Foreskin fibroblast (primary cell): ENCODE measurements around a stretch of chr11.

DNA sequence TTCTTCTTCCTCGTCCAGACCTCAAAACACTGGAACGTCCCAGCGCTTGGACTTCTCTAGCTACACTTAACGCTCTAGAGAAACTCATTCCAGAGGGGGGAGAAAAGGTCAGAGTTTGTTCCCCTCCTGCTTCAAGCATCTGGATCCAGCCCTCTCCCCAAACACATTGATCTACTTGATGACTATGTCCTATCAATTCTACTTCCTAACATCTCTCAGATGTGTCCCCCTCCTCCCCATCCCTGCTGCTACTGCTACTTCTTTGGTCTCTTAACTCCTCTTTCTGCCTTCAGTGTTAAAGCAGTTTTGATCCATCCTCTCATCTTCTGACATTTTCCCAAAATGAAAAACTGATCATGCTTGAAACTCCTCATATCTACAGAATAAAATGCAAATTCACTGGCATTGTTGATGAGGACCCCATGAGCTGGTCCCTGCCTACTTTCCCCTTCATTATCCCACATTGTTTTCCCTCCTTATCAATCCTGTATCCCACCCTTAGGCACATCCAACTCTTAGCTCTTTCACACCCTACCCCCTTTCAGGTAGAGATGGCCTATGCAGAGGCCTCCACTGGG is 55.9 kb downstream of the RPL27A start:
- RRBS: no CpG with 5 or more reads among the region's 4 CpGs

GRCh38 chr11:9004384-9004659 is 521 bp upstream of the NRIP3 start:
- RRBS: 4% methylated on average over 17 of the region's 28 CpGs

DNA sequence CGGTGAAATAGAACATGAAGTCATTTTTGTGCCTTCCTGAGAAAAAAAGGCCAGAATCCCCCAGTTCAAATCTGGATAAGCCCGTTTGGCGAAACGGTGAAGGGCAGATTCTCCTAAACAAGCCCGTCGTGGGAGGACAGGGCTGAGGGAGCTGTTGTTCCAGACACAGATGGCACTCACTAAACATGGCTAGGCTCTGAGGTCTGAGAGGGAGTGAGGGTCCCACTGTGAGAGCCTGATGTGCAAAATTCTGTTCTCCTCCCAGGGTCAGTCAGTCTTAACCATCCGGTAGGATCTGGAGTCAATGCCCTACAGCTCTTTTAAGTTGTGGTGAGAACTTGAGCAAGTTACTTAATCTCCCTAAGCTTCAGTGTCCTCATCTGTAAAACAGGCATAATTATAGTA is 40.1 kb downstream of the SCUBE2 start:
- RRBS: no CpG with 5 or more reads among the region's 7 CpGs

DNA sequence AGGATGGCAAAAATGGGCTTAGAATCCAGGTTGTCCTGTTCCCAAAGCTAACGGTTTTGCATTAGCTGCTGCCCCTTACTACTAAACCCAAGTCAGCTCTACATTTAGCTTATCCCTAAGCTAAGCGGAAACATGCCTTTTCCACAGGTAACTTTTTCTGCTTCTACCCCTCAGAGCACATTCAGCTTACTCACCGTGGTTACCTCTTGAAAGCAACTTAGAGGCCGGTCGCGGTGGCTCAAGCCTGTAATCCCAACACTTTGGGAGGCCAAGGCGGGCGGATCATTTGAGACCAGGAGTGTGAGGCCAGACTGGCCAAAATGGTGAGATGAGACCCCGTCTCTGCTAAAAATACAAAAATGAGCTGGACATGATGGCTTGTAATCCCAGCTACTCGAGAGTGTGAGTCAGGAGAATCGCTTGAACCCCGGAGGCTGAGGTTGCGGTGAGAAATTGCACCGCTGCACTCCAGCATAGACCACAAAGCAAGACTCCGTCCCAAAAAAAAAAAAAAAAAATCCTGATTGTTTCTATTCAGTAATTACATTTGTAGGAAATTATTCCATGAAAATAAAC is 799 bp upstream of the TMEM41B start:
- RRBS: no CpG with 5 or more reads among the region's 15 CpGs

GRCh38 chr11:9362312-9362650 is 22.2 kb upstream of the IPO7 start:
- RRBS: no CpG with 5 or more reads among the region's 2 CpGs

DNA sequence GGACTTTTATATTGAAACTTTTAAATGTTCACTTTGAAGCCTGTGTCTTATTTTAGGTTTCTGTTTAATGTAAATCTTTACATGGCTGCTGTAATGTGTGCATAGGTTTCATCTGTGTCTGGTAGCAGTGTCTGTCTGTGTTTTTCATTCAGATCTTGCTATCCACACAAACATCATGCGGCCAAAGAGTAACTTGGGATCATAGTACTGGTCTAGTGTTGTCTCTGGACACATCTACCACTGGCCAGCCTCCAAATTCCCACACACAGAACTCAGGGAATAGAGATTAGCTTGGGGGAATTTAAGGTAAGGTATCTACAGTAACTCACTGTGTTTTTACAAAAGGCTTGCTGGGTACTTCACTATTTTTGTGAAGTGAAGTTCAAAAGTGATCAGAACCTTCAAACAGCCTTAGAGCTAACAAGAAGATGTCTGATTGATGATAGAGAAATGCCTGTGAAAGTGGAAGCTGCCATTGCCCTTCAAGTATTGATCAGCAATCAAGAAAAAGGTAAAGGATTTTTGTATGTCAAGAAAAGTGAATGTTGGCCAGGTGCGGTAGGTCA is 32.0 kb upstream of the ZNF143 start:
- RRBS: no CpG with 5 or more reads among the region's 2 CpGs

- RRBS: 2% methylated on average over 6 of the region's 23 CpGs
Measured at GRCh38 chr11:9460475-9460865, 342 bp upstream of the ZNF143 start.

DNA sequence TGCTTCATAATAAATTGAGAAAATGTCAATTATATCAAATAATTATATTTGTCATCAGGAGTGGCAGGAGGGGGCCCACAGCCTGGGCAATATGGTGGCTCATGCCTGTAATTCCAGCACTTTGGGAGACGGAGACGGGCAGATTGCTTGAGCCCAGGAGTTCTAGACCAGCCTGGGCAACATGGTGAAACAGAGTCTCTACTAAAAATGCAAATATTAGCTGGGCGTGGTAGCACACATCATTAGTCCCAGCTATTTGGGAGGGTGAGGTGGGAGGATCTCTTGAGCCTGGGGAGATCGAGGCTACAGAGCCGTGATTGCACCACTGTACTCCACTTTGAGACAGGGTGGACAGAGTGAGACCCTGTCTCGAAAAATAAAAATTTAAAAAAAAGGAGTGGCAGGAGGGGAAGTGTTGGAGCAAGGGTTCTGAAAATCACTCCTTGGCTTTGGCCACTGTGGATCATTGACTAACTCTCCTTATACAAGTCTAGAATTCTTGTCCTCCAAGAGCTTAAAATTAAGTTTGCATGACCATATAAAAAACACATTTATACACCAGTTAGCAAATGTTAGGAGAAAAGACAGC is 2.4 kb upstream of the WEE1 start:
- RRBS: no CpG with 5 or more reads among the region's 6 CpGs

DNA sequence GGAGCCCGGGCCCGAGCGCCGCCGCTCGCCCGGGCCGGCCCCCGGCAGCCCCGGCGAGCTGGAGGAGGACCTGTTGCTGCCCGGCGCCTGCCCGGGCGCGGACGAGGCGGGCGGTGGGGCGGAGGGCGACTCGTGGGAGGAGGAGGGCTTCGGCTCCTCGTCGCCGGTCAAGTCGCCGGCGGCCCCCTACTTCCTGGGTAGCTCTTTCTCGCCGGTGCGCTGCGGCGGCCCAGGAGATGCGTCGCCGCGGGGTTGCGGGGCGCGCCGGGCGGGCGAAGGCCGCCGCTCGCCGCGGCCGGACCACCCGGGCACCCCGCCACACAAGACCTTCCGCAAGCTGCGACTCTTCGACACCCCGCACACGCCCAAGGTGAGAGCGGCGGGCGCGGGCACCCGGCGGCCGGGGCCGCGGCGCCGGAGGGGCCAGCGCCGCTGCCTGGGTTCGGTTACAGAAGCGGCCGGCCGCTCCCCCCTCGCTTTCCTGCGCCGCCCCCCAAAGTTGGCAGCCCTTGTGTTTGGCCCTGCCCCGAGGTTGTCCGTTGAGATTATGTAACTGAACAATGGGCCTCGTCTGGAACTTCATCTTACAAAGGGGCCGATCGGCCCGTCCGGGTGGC is 778 bp downstream of the WEE1 start:
- RRBS: 2% methylated on average over 41 of the region's 84 CpGs

GRCh38 chr11:9576444-9576834 is 3.0 kb downstream of the WEE1 start:
- RRBS: no CpG with 5 or more reads among the region's 5 CpGs

DNA sequence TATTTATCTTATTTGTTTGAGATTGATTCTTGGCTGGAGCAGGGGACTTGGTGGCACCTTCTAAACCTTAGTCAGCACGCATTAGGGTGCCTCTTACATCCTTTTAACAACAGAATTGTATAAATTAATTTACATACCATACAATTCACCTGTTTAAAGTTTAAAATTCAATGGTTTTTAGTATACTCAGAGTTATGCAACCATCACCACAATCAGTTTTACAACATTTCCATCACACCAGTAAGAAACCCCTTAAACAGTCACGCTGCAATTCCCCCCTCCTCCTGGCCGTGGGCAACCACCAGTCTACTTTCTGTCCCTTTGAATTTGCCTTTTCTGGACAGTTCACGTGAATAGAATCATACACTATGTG is 20.2 kb upstream of the SWAP70 start:
- RRBS: no CpG with 5 or more reads among the region's 4 CpGs

DNA sequence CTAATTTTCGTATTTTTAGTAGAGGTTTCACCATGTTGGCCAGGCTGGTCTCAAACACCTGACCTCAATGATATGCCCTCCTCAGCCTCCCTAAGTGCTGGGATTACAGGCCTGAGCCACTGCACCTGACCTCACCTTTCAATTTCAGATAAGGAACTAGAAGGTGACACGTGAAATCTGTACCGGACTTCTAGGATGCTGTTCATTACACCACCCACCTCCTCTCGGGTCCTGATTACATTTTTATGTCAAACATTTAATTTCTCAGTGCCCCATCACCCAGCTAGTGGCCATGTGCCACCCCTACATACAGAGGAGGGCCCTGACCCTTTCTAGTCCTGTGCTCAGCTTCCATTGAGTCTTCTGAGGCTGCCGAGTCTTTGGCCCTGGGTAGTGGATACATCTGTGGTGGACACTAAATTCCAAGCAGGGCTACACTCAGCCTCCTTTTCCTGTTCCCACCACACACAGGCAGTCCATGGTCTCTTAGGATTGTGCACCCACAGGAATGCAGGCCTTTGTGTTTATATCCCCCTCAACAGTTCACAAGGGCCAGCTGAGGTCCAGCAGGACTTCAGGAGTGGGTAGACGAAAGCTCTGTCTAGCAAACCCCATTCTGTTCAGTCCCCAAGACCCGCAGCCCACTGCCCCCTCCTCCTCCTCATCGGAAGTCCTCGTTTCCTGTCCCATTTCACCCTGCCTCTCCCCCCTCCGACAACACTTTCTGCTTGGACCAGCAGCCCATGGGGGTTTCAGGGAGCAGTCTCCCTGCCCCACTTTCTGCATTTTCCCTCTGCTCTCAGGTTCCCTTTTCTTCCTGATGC is 91.6 kb downstream of the SWAP70 start:
- RRBS: no CpG with 5 or more reads among the region's 10 CpGs

- RRBS: no CpG with 5 or more reads among the region's 26 CpGs
Measured at GRCh38 chr11:9757952-9758248, 94.0 kb downstream of the SWAP70 start.

DNA sequence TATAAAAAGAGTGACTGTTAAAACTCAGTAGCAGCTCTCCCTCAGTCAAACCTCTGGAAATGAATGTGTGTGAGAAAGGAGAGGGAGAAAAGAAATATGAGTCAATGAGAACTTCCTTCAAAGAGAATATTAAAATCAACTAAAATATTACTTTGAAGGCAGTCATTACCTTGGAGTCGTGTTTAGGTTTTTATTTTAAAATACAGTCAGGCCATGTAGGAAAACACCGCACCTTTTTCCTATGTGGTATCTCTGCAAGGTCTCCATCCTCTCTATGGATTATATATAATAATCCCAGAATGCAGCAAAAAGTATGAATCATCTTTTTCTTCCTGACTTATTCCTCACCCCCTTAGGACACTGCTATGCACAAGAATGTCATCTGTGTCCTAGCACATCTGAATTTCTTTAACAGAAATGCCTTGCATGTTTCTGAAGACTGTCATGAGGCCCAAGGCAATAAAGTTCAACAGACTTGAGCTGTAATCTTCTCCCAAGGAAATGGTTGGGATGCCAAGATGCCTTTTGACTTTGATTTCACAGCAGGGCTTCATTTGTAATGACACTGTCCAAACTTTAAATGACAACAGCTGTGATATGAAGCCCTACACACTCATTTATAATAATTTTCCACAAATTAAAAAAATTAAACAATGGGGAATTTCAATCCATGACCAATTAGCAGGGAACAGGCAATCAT is 242.0 kb downstream of the SWAP70 start:
- RRBS: no CpG with 5 or more reads among the region's 2 CpGs

GRCh38 chr11:10122593-10123336 is 171.3 kb downstream of the SBF2 start:
- RRBS: no CpG with 5 or more reads among the region's 5 CpGs

- RRBS: no CpG with 5 or more reads among the region's 19 CpGs
Measured at GRCh38 chr11:10132398-10132918, 161.6 kb downstream of the SBF2 start.

GRCh38 chr11:10230544-10231379 is 63.3 kb downstream of the SBF2 start:
- RRBS: no CpG with 5 or more reads among the region's 15 CpGs

- RRBS: no CpG with 5 or more reads among the region's 37 CpGs
Measured at GRCh38 chr11:10302312-10303104, 2.4 kb upstream of the ADM start.

- RRBS: no CpG with 5 or more reads among the region's 24 CpGs
Measured at GRCh38 chr11:10303669-10304389, 1.0 kb upstream of the ADM start.

GRCh38 chr11:10488177-10488894 is 33.3 kb downstream of the AMPD3 start:
- RRBS: no CpG with 5 or more reads among the region's 11 CpGs